ENCODE results near the genes WDR33, POLR2D and SAP130.

- PRO-cap, result no peak
Observed at GRCh38 chr2:127083604-127084590, 23.1 kb downstream of the BIN1 start.

- PRO-cap, result no peak
Observed at GRCh38 chr2:127145274-127146037, 38.5 kb upstream of the BIN1 start.

GRCh38 chr2:127218629-127218994 lies 1.5 kb downstream of the CYP27C1 start:
- PRO-cap, result no peak

GRCh38 chr2:127386200-127386653 lies 1.5 kb downstream of the MAP3K2 start:
- PRO-cap, result no peak

DNA sequence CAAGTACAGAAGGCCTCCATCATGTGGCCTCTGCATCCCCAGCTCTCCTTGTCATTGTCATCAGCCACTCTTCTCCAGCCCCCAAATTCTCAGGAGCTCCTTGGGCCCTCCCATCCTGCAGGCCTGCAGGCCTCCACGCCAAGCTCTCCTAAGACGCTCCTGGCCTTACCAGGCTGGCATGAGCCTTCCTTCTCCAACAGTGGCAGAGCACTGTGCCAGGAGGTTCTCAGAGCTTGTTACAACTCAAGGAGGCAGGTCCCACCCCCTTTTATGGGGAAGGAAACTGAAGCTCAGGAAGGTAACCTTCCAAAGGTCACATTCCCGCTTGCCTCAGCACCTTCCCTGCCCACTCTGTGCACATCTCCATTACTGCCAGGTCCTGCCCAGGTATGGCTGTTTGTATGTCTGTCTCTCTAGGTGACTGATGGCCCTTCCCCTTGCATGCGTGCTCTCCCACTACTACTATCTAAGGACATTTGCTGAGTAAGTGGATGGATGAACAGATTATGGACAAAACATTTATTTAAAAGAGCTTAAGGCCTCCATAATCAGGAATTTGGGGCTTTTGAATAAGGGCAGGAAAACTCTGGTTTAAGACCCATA lies 14.6 kb upstream of the MAP3K2 start:
- PRO-cap, result no peak

DNA sequence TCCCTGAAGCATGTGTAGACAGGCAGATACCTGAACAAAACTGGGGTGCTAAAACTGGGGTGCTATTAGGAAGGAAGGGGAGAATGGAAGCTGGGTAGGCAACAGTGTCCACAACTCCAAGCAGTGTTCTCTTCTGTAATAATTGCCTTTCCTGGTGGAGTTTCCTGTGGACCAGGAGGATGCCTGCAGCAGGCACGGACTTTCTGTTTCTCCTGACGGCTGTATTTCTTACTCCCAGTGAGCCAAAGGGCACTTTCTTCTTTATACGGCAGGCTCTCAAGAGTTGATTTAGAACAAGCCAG lies 13.1 kb upstream of the PROC start:
- PRO-cap, result no peak

DNA sequence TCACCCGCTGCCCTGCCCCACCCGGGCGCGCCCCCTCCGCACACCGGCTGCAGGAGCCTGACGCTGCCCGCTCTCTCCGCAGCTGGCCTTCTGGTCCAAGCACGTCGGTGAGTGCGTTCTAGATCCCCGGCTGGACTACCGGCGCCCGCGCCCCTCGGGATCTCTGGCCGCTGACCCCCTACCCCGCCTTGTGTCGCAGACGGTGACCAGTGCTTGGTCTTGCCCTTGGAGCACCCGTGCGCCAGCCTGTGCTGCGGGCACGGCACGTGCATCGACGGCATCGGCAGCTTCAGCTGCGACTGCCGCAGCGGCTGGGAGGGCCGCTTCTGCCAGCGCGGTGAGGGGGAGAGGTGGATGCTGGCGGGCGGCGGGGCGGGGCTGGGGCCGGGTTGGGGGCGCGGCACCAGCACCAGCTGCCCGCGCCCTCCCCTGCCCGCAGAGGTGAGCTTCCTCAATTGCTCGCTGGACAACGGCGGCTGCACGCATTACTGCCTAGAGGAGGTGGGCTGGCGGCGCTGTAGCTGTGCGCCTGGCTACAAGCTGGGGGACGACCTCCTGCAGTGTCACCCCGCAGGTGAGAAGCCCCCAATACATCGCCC lies 4.7 kb downstream of the PROC start:
- PRO-cap, result no peak

GRCh38 chr2:127423434-127424070 lies 5.3 kb downstream of the PROC start:
- PRO-cap, result no peak

DNA sequence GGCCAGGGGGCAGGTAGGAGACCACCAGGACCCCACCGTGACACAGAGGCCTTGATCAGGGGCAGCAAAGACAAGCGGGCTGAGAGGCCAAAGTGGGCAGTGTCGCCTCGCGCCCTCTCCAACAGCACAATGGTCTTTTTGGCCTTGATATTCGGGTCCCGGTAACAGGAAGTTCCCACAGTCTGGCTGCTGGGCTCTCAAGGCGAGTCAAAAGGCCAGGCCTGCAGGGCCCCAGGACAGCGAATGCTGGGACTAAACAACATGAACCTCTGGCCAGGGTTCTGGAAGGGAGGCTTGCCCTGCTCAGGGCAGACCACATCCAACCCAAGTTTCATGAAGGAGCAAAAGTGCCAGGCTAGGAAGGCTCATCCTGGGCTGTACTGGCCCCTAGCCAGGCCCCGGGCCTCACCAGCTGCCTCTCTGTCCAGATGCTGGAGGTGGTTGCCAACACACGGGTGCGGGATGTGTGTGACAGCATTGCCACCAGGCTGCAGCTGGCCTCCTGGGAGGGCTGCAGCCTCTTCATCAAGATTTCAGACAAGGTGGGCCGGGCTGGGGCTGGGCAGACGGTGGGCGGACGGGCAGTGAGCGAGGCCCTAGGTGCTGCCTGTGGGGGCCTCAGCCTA lies 12.1 kb upstream of the GPR17 start:
- PRO-cap, result no peak

DNA sequence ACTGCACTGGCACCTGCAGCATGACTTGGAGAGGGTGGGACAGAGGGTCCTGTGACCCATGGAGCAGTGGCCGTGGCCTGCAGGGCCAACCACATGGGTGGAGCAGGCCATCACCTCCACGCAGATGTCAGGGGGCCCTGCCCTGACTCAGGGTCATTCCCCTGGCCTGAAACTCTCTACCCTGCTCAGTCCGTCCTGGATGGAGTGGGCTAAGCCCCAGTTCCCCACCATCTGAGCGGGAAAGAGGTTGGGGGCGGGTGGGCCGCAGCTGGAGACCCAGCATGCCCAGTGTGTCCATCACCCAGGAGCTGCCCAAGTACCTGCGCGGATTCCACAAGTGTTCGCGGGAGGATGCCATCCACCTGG lies 10.6 kb upstream of the GPR17 start:
- PRO-cap, result no peak

DNA sequence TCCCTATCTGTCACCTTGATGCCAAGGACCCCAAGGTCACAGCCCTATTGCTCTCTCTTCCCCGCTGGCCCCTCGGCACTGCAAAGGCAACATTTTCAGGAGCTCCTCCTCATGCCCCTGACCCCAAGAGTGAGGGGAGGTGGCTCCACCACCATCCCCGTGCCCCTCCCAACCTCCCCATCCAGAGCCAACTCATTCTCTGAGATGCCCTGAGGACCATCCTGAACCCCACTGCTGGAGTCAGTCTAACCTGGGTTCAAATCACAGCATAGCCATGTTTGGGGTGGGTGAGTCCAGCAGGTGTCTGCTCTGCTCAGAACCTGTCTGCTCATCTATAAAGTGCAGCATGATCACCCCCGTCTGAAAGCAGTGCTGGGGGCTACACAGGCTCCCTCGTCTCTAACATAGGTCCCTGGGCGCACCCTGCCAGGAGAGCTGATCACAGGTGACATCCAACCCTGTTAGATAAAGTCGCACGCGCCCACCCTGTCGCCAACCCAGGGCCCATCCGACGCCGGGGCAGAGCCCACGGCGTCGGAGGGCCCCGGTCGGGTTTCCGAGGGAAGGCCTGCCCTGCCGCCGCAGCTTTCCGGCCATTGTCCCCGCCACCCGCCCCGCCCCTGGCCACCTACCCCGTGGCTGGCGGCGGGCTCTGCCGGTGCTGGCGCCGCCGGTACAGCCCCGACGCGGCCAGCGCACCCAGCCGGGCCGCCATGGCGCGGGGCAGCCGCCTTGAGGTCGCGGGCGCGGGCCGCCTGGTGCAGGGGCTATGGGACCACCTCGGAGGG lies 11.5 kb downstream of the LIMS2 start:
- PRO-cap, result no peak

- PRO-cap, result no peak
Observed at GRCh38 chr2:127810523-127811087, 366 bp downstream of the WDR33 start.

DNA sequence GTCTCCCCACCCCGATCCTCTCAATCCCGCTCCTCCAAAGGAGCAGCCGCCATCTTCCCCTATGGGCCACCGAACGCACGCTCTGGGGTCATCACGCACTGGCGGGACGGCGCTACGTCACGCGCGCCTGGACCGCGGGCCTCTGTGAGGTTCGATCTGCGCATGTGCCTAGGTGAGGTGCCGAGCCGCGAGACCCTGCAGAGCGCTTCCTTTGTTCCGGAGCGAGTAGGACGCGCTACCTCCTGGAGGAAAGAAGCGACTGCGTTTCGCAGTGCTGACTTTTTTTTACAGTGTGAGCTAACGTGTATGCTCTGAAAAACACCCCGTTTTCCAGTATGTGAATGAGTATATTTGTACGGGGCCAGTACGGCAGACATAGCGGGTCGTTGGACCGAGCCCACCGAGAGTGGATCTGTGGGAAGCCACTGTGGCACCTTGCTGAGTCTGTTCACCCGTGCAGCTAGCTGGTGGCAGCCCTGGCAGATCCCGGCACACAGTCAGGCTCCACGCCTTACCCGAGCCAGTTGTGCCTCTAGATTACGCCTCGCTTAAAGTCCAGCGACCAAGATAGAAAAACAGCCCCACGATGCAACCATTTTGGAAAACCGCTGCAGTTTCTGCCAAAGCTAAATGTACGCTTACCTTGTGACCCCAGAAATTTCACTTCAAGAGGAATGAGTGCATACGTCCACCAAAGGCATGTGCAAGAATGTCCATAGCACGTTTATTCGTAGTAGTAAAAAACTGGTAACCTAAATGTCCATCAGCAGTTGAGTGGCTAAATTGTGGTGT lies at the start of gene WDR33:
WDR33 (minus strand) TSS at position 84 of the 792 bp plus-strand sequence.
- PRO-cap, result bidirectional peak, plus-strand start at position 171 of the sequence, minus-strand start at position 75 of the sequence

DNA sequence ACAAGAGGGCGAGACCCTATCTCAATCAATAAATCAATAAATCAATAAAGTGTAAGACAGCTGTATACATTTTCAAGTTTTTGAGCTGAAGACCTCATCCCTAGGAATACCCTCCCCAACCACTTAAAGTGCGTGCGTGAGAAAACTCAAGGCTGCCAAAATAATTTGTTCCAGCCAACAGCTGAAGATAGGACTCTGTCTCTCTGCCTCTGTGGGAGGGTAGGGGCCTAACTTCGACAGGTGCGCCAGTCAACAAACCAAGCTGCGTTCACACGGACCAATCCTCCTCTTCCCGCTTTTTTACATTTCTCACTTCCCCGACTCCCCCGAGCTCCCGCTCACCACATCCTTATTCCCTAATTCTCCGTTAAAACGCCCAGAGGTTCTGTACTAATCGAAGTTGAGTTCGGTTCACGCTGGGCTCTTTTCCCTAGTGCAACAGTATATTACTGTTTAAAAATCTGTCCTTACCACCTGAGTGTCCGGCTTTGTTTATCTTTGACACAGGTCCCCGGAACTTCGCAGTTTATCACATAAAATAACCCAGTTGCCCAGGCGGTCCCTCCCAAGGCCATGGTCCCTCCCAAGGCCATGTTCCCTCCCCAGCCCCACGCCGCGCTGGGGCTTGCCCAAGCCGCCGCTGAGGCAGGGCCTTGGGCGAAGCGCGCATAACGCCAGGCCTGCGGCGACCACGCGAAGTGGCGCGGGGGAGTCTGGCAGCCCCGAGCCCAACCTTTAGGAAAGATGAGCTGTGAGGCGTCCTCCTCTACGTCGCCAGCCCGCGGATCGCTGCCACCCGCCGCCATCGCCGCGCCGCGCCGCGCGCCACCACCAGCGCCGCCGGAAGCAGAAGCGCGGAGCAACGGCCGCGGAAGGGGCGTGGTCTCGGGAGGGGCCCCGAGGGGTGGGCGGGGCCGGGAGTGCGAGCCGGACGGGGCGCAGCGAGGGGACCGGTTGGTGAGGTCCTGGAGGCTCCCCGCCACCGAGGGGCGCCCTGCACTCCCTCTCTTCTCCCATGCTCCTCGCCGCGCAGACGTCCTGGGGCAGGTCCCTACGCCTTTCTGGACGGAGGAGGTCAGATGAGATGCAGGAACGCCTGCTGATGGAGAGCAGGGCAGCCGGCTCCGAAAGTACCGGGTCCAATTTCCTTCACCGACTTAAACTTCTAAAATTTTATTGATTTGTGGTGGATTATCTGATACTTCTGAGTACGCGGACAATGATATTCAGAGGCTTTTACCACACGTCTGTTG lies at the start of gene POLR2D:
POLR2D (minus strand) TSS at position 861 of the 1,253 bp plus-strand sequence.
- PRO-cap, result bidirectional peak, plus-strand start at position 891 of the sequence, minus-strand start at position 830 of the sequence

- PRO-cap, result no peak
Observed at GRCh38 chr2:127901718-127902062, 15.9 kb upstream of the AMMECR1L start.

GRCh38 chr2:127941499-127942355 lies 56.0 kb upstream of the AMMECR1L start:
- PRO-cap, result no peak

- PRO-cap, result bidirectional peak, plus-strand start at chr2:128027549, minus-strand start at chr2:128027306; bidirectional peak, plus-strand start at chr2:128028241, minus-strand start at chr2:128028093
Observed at GRCh38 chr2:128027442-128028183, at the start of gene SAP130. SAP130 (minus strand) TSS chr2:128028059.

DNA sequence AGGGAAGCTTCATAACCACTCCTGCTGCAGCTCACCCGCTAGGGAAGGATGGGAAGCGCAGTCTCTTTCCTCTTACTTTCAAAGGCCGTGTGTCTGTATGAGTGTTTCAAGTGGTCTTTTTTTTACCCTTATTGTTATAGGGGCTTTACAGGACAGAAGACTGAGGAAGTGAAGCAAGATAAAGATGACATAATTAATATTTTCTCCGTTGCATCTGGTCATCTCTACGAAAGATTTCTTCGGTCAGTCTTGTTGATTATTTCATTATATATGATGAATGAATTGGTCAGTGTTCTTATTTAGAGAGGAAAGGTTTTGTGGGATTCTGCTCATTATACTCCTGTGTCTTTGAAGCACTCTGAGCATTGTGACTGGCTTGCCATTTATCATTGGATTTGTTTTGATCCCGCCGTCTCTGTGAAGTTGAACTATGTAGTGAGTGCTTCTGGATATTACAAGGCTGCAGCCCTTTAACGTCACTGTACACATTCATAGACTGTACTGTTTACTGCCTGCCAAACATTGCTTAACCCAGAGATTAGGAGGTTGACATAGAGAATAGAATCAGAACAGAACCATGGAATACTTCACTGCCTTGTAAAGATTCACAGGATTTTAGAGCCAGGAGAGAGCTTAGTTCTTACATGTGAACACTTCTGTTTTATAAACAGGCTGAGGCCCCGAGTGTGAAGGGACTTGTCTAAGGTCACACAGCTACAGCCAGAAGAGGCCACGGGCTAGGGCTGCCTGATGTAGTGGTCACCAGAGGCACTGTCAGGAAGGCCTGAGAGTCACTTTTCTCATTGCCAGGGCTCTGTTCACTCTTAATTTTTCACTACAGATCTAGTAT lies 87.6 kb downstream of the UGGT1 start:
- PRO-cap, result no peak

- PRO-cap, result no peak
Observed at GRCh38 chr2:128303048-128303471, 15.6 kb downstream of the HS6ST1 start.

DNA sequence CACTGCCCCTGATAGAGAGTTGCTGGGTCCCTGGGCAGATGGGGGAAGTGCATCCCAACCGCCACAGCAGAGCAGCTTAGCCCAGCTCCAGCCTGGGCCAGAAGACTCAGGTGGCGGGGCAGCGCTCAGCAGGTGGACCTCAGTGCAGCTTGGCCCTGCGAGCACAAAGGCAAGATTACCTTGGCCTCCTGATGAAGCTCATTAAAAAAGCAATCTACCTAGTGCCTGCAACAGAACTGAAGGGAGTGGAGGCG lies 3.1 kb downstream of the HS6ST1 start:
- PRO-cap, result no peak

Measured in mesenteric fat pad (tissue), 1 donor.